ENCODE measurements around the genes C2orf42 and TIA1.

- RAMPAGE, long total RNA: no peak
- RRBS: 100% methylated on average over 1 of the region's 9 CpGs
PRO-cap:
- standard: no peak
- CoPRO, capped RNA only, 2 experiments: no peak in any of the 2 experiments
- CoPRO, capped and uncapped RNA, 2 experiments: no peak in any of the 2 experiments
- CoPRO, uncapped RNA only, 2 experiments: no peak in any of the 2 experiments
CAGE:
- cytosol, long polyA plus RNA: no peak
- long polyA plus RNA: no peak
- nucleolus, long total RNA: no peak
- nucleus, long polyA plus RNA: no peak
These were observed 27.2 kb upstream of the NFU1 start for GRCh38 chr2:69464260-69465033.

GRCh38 chr2:69570128-69570863, 73.2 kb downstream of the AAK1 start:
- RAMPAGE, long total RNA: no peak
- RRBS: no CpG with 5 or more reads among the region's 2 CpGs
PRO-cap:
- standard: no peak
- CoPRO, capped RNA only, 2 experiments: no peak in any of the 2 experiments
- CoPRO, capped and uncapped RNA, 2 experiments: no peak in any of the 2 experiments
- CoPRO, uncapped RNA only, 2 experiments: no peak in any of the 2 experiments
CAGE:
- cytosol, long polyA plus RNA: no peak
- long polyA plus RNA: no peak
- nucleolus, long total RNA: no peak
- nucleus, long polyA plus RNA: no peak

DNA sequence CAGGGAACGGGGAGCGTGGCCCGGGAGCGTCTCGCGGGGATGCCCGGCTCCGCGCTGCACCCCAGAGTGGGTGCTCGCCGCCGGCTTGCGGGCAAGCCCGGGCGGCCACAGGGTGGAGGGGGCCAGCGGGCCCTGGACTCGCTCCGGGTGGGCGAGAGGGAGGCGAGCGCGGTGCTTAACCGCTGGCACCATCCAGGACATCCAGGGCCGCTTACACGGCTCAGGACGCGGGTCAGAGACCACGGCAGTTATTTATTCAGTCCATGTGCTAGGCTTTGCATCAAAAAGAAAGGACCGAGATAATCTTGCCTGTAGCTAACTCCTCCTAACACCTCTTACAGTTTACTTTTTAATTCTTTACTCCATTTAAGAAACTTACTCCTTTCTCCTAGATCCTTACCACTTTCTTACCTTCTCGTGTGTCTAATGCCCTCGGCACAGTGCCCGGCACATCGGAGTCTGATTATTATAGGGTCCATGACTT, 325 bp downstream of the ANXA4 start:
- RAMPAGE, long total RNA: no peak
- RRBS: 4% methylated on average over 10 of the region's 33 CpGs
PRO-cap:
- standard: no peak
- CoPRO, capped RNA only, 2 experiments: no peak in any of the 2 experiments
- CoPRO, capped and uncapped RNA, 2 experiments: no peak in any of the 2 experiments
- CoPRO, uncapped RNA only, 2 experiments: no peak in any of the 2 experiments
CAGE:
- cytosol, long polyA plus RNA: no peak
- long polyA plus RNA: no peak
- nucleolus, long total RNA: no peak
- nucleus, long polyA plus RNA: no peak

DNA sequence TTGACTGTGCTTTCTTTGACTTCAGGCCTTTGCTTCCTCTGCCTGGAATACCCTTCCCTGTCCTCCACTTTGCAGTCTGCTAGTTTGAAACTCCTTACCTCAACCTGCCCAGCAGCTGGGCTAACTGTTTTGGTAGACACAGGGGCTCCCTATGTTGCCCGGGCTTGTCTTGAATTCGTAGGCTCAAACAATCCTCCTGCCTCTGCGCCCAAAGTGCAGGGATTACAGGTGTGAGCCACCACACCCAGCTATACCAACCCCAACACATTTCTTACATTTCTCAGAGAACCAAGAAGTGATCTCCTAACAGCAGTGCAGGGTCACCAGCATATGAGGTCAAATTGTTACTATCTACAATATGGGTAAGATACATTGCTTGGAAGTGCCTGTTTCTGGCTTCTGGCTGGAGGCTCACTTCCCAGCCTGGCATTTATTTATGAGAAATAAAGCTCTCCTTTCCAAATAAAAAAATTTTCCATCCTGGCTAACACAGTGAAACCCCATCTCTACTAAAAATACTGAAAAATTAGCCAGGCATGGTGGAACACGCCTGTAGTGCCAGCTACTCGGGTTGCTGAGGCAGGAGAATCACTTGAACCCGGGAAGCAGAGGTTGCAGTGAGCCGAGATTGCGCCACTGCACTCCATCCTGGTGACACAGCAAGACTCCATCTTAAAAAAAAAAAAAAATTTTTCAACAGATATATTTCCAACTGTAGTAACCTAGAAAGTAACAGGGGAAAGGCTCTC, 6.3 kb upstream of the PCBP1 start:
- RAMPAGE, long total RNA: no peak
- RRBS: no CpG with 5 or more reads among the region's 8 CpGs
PRO-cap:
- standard: no peak
- CoPRO, capped RNA only, 2 experiments: no peak in any of the 2 experiments
- CoPRO, capped and uncapped RNA, 2 experiments: no peak in any of the 2 experiments
- CoPRO, uncapped RNA only, 2 experiments: no peak in any of the 2 experiments
CAGE:
- cytosol, long polyA plus RNA: no peak
- long polyA plus RNA: no peak
- nucleolus, long total RNA: no peak
- nucleus, long polyA plus RNA: no peak

- RAMPAGE, long total RNA: no peak
- RRBS: no CpG with 5 or more reads among the region's 62 CpGs
PRO-cap:
- standard: bidirectional peak, plus-strand start at chr2:70086274, minus-strand start at chr2:70086267; bidirectional peak, plus-strand start at chr2:70086493, minus-strand start at chr2:70086636
- CoPRO, capped RNA only, 2 experiments: peak in 1 of 2 experiments; most common plus-strand start chr2:70086484 (in 1); most common minus-strand start chr2:70086269 (in 1)
- CoPRO, capped and uncapped RNA, 2 experiments: peak in 2 of 2 experiments; most common plus-strand start chr2:70086493 (in 1); most common minus-strand start chr2:70086245 (in 1)
- CoPRO, uncapped RNA only, 2 experiments: peak in 1 of 2 experiments; most common plus-strand start chr2:70086660 (in 1); most common minus-strand start chr2:70086662 (in 1)
CAGE:
- cytosol, long polyA plus RNA: start-site peak on the minus strand at chr2:70086259-70086289, 45 and 31 reads in 2 replicates
- long polyA plus RNA: no peak
- nucleolus, long total RNA: no peak
- nucleus, long polyA plus RNA: no peak
These were observed 1.0 kb upstream of the PCBP1 start for GRCh38 chr2:70086001-70086882.

DNA sequence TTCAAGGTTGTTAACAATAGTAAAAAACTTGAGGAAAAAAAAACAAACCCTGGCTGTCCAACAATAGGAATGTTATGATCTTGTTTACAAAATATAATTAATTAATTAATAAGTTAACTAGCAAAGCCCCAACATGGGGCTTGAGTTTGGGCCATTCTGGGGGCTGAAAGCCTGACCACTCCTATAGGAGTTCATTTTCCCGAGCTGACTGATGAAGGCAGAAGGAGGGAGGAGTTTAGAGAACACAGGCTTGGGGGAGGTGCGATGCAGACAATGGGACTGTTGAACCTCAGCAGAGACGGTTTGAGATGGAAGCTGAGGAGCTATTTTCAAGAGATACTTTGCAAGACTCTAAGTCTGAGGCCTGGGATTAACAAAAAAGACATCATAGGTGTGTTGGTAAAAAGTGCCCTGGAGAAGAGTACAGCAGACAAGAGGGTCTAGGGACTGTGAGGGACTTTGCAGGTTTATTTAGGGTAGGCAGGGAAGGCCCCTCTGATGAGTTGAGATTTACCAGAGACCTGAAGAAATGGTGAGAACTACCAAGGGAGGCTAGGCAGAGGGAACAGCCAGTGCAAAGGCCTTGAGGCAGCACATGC, 31.5 kb downstream of the PCBP1 start:
- RAMPAGE, long total RNA: no peak
- RRBS: no CpG with 5 or more reads among the region's 3 CpGs
PRO-cap:
- standard: bidirectional peak, plus-strand start at position 273 of the sequence, minus-strand start at position 210 of the sequence
- CoPRO, capped RNA only, 2 experiments: peak in 2 of 2 experiments; most common plus-strand start position 276 of the sequence (in 2); most common minus-strand start position 210 of the sequence (in 2)
- CoPRO, capped and uncapped RNA, 2 experiments: peak in 1 of 2 experiments; most common plus-strand start position 273 of the sequence (in 1)
- CoPRO, uncapped RNA only, 2 experiments: no peak in any of the 2 experiments
CAGE:
- cytosol, long polyA plus RNA: no peak
- long polyA plus RNA: no peak
- nucleolus, long total RNA: no peak
- nucleus, long polyA plus RNA: no peak

- RAMPAGE, long total RNA: no peak
- RRBS: 3% methylated on average over 19 of the region's 69 CpGs
PRO-cap:
- standard: bidirectional peak, plus-strand start at chr2:70190779, minus-strand start at chr2:70190717; bidirectional peak, plus-strand start at chr2:70191124, minus-strand start at chr2:70191002
- CoPRO, capped RNA only, 2 experiments: peak in 2 of 2 experiments; most common plus-strand start chr2:70190779 (in 2); most common minus-strand start chr2:70190717 (in 2)
- CoPRO, capped and uncapped RNA, 2 experiments: peak in 2 of 2 experiments; most common plus-strand start chr2:70190779 (in 2); most common minus-strand start chr2:70190717 (in 2)
- CoPRO, uncapped RNA only, 2 experiments: peak in 2 of 2 experiments; most common plus-strand start chr2:70191124 (in 2); most common minus-strand start chr2:70191002 (in 2)
CAGE:
- cytosol, long polyA plus RNA: no peak
- long polyA plus RNA: no peak
- nucleolus, long total RNA: no peak
- nucleus, long polyA plus RNA: no peak
These were observed at the start of gene C2orf42 for GRCh38 chr2:70189961-70191200. Gene C2orf42, minus strand, starts transcription at chr2:70191019.

- RAMPAGE, long total RNA: start-site peak on the minus strand at chr2:70248577-70248647, 644 and 264 reads in 2 replicates
- RRBS: no CpG with 5 or more reads among the region's 61 CpGs
PRO-cap:
- standard: bidirectional peak, plus-strand start at chr2:70248809, minus-strand start at chr2:70248575
- CoPRO, capped RNA only, 2 experiments: peak in 2 of 2 experiments; most common plus-strand start chr2:70248397 (in 1); most common minus-strand start chr2:70248578 (in 2)
- CoPRO, capped and uncapped RNA, 2 experiments: peak in 2 of 2 experiments; most common plus-strand start chr2:70248783 (in 1); most common minus-strand start chr2:70248578 (in 2)
- CoPRO, uncapped RNA only, 2 experiments: no peak in any of the 2 experiments
CAGE:
- cytosol, long polyA plus RNA: start-site peak on the minus strand at chr2:70248577-70248654, 327 and 260 reads in 2 replicates
- long polyA plus RNA: start-site peak on the minus strand at chr2:70248577-70248634, 333 and 435 reads in 2 replicates
- nucleolus, long total RNA: no peak
- nucleus, long polyA plus RNA: start-site peak on the minus strand at chr2:70248577-70248679, 926 and 1,659 reads in 2 replicates
These were observed at the start of gene TIA1 for GRCh38 chr2:70247727-70248931. Gene TIA1, minus strand, starts transcription at chr2:70248628.

GRCh38 chr2:71069724-71070305, 1.4 kb downstream of the NAGK start:
- RAMPAGE, long total RNA: no peak
- RRBS: no CpG with 5 or more reads among the region's 8 CpGs
PRO-cap:
- standard: no peak
- CoPRO, capped RNA only, 2 experiments: no peak in any of the 2 experiments
- CoPRO, capped and uncapped RNA, 2 experiments: no peak in any of the 2 experiments
- CoPRO, uncapped RNA only, 2 experiments: no peak in any of the 2 experiments
CAGE:
- cytosol, long polyA plus RNA: no peak
- long polyA plus RNA: no peak
- nucleolus, long total RNA: no peak
- nucleus, long polyA plus RNA: no peak

GRCh38 chr2:71401701-71402178, 64.8 kb upstream of the DYSF start:
- RAMPAGE, long total RNA: no peak
- RRBS: no CpG with 5 or more reads among the region's 1 CpG
PRO-cap:
- standard: no peak
- CoPRO, capped RNA only, 2 experiments: no peak in any of the 2 experiments
- CoPRO, capped and uncapped RNA, 2 experiments: no peak in any of the 2 experiments
- CoPRO, uncapped RNA only, 2 experiments: peak in 1 of 2 experiments; most common plus-strand start chr2:71401774 (in 1)
CAGE:
- cytosol, long polyA plus RNA: no peak
- long polyA plus RNA: no peak
- nucleolus, long total RNA: no peak
- nucleus, long polyA plus RNA: no peak

DNA sequence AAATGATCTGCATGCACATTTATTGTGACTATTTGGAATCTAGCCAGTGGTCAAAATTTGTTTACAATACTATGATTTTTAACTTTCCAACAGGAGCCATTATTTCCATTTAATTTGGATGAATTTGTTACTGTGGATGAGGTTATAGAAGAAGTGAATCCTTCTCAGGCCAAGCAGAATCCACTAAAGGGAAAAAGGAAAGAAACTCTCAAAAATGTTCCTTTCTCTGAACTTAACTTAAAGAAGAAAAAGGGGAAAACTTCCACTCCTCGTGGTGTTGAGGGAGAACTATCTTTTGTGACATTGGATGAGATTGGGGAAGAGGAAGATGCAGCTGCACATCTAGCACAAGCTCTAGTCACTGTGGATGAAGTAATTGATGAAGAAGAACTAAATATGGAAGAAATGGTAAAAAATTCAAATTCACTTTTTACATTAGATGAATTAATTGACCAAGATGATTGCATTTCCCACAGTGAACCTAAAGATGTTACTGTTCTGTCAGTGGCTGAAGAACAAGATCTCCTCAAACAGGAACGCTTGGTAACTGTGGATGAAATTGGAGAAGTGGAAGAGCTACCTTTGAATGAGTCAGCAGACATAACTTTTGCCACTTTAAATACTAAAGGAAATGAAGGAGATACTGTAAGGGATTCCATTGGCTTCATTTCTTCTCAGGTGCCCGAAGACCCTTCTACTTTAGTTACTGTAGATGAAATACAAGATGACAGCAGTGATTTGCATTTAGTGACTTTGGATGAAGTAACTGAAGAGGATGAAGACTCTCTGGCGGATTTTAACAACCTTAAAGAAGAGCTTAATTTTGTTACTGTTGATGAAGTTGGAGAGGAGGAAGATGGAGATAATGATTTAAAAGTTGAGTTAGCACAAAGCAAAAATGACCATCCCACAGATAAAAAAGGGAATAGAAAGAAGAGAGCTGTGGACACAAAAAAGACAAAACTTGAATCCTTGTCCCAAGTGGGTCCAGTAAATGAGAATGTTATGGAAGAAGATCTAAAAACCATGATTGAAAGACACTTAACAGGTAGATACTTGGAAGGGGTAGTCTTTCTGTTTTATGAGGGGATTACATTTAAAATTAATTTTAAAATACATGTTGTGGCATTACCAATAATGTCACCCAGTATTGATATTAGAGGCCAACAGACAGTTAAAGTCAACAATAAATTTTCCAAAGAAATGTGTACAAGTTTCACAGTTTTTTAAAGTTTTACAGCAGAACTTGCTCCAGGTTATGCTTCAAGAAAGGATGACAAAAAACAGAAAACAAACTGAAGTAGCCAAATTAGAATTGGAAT, 39.7 kb upstream of the DYSF start:
- RAMPAGE, long total RNA: no peak
- RRBS: no CpG with 5 or more reads among the region's 4 CpGs
PRO-cap:
- standard: no peak
- CoPRO, capped RNA only, 2 experiments: no peak in any of the 2 experiments
- CoPRO, capped and uncapped RNA, 2 experiments: no peak in any of the 2 experiments
- CoPRO, uncapped RNA only, 2 experiments: peak in 1 of 2 experiments; most common plus-strand start position 820 of the sequence (in 1)
CAGE:
- cytosol, long polyA plus RNA: no peak
- long polyA plus RNA: no peak
- nucleolus, long total RNA: no peak
- nucleus, long polyA plus RNA: no peak

DNA sequence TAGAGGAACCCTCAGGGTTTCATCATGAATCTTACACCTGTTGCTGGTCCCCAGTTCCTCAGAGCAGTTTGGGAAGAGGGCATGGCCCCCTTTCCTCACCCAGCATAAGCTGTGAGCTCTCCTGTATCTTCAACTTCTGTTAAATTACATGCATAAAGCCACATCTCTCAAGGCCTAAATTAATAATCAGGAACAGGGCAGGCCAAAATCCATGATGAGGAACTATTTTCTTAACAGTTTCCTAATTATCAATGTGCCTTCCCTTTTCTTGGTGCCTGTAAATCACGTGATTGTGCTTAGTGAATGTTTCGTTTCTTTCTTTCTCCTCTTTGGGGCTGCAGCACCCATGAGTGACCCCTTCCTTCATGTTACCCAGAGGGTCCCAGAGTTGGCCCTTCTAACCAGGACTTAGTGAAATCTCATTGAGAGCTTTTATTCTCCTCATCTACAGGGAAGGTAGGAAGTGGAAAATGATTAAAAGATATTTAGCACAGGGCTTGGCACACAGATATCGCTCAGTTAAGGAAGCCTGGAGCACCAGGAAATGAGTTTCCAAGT, 7.9 kb downstream of the DYSF start:
- RAMPAGE, long total RNA: no peak
- RRBS: no CpG with 5 or more reads among the region's 3 CpGs
PRO-cap:
- standard: no peak
- CoPRO, capped RNA only, 2 experiments: no peak in any of the 2 experiments
- CoPRO, capped and uncapped RNA, 2 experiments: no peak in any of the 2 experiments
- CoPRO, uncapped RNA only, 2 experiments: no peak in any of the 2 experiments
CAGE:
- cytosol, long polyA plus RNA: no peak
- long polyA plus RNA: no peak
- nucleolus, long total RNA: no peak
- nucleus, long polyA plus RNA: no peak

DNA sequence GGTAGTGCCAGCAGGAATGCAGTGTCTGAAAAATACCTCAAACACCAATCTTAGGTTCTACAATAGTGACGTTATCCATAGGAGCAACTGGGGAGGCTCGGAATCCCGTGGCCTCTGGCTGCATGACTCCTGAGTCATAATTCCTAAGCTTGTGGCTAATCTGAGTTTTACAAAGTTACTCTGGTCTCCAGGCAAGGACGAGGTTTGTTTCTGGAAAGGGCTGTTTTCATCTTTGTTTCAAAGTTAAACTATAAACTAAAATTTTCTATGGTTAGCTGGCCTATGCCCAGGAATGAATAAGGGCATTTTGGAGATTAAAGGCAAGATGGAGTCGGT, 31.9 kb downstream of the DYSF start:
- RAMPAGE, long total RNA: no peak
- RRBS: no CpG with 5 or more reads among the region's 5 CpGs
PRO-cap:
- standard: no peak
- CoPRO, capped RNA only, 2 experiments: no peak in any of the 2 experiments
- CoPRO, capped and uncapped RNA, 2 experiments: no peak in any of the 2 experiments
- CoPRO, uncapped RNA only, 2 experiments: no peak in any of the 2 experiments
CAGE:
- cytosol, long polyA plus RNA: no peak
- long polyA plus RNA: no peak
- nucleolus, long total RNA: no peak
- nucleus, long polyA plus RNA: no peak

DNA sequence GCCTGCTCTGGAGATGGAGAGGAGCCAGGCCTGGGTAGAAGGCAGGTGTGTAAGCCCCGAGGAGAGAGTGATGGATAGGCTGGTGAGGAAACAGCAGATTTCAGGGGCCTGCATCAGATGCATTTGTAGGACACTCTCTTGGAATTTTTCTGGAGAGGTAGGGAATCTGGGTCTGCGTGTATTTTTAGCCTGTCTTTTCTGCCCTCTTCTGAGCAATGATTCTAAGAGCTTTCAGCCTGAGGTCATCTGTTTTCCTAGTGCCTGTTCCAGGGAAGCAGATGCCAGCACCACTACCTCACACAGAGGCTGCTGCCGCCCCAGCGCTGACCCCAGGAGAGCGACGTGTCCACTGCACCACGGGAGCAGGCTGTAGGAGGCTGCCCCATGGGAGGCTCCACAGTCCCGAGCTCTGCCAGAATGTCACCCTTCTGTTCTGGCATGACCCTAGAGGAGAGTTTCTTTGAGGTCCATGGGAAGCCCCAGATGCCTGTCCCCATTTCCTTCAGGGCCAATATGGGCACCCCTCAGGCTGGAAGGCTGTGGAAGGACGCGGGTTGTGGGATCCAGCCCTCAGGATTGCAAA, 316.4 kb downstream of the CYP26B1 start:
- RAMPAGE, long total RNA: no peak
- RRBS: no CpG with 5 or more reads among the region's 10 CpGs
PRO-cap:
- standard: no peak
- CoPRO, capped RNA only, 2 experiments: no peak in any of the 2 experiments
- CoPRO, capped and uncapped RNA, 2 experiments: no peak in any of the 2 experiments
- CoPRO, uncapped RNA only, 2 experiments: no peak in any of the 2 experiments
CAGE:
- cytosol, long polyA plus RNA: no peak
- long polyA plus RNA: no peak
- nucleolus, long total RNA: no peak
- nucleus, long polyA plus RNA: no peak

DNA sequence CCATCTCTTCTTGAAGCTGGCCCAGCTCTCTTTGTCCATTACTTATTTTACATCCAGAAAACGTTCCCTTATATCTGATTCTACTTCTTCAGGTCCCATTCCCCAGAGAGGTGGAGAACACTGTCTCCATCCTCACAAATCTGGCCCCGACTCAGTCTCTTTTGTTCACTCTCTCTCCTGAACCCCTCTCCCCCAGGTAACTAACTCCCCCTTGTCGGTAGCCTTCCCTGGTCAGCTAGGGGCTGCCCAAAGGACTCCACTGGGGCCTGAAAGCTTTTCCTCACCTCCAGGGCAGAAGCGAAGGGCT, 249.5 kb downstream of the CYP26B1 start:
- RAMPAGE, long total RNA: no peak
- RRBS: no CpG with 5 or more reads among the region's 4 CpGs
PRO-cap:
- standard: no peak
- CoPRO, capped RNA only, 2 experiments: no peak in any of the 2 experiments
- CoPRO, capped and uncapped RNA, 2 experiments: no peak in any of the 2 experiments
- CoPRO, uncapped RNA only, 2 experiments: no peak in any of the 2 experiments
CAGE:
- cytosol, long polyA plus RNA: no peak
- long polyA plus RNA: no peak
- nucleolus, long total RNA: no peak
- nucleus, long polyA plus RNA: no peak

DNA sequence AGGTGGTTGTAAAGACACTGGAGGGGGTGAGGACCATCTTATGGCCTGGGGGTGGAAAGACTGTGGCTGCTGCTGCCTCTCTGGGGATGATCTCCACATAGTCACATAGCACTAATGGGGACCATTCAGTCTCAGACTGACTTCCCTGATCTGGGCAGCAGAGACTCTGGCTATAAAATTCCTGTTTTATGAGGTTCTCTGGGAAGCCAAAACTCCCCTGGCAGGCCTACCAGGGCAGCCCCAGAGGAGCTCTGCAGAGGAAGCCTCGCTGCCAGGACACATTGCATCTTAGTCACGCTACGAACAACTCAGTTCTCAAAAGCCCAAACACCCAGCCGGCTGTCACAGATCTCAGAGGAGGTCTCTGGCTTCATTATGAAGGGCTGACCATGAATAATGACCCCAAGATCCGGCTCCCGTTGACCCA, 212.5 kb downstream of the CYP26B1 start:
- RAMPAGE, long total RNA: no peak
- RRBS: no CpG with 5 or more reads among the region's 6 CpGs
PRO-cap:
- standard: no peak
- CoPRO, capped RNA only, 2 experiments: no peak in any of the 2 experiments
- CoPRO, capped and uncapped RNA, 2 experiments: no peak in any of the 2 experiments
- CoPRO, uncapped RNA only, 2 experiments: no peak in any of the 2 experiments
CAGE:
- cytosol, long polyA plus RNA: no peak
- long polyA plus RNA: no peak
- nucleolus, long total RNA: no peak
- nucleus, long polyA plus RNA: no peak

DNA sequence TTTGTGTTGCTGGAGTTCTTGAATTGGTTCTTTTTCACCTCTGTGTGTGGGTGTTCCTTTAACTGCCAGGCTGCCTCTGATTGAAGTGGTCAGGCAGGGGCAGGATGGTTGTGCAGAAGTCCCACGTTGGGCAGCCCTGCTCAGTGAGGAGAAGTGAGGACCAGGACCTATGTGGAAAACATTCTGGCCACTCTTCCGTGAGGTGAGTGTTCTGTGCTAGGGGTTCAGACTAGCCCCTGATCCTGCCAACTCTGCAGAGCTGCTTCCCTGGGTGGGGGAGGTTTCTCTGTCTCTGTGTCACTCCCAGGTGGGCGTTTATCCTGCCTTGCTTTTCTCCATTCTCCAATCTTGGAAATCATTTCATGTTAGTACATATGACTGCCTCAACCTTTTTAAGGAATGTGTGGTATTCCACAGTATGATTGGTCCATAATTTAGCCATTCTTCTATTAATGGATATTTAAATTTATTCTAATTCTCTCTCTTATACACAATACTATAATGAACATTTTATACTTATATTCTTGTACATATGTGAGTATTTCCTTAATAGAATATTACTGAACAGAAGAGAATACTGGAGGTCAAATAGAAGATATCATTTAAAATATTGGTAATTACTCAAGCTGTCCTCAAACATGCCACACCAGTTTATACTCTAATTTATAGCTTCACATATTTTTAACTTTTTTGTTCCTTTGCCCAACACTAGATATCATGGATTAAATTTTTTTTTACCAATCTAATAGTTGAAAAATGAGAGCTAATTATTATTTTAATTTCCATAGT, 156.3 kb upstream of the CYP26B1 start:
- RAMPAGE, long total RNA: no peak
- RRBS: no CpG with 5 or more reads among the region's 3 CpGs
PRO-cap:
- standard: no peak
- CoPRO, capped RNA only, 2 experiments: no peak in any of the 2 experiments
- CoPRO, capped and uncapped RNA, 2 experiments: no peak in any of the 2 experiments
- CoPRO, uncapped RNA only, 2 experiments: no peak in any of the 2 experiments
CAGE:
- cytosol, long polyA plus RNA: no peak
- long polyA plus RNA: no peak
- nucleolus, long total RNA: no peak
- nucleus, long polyA plus RNA: no peak